AG04449 (cell line): ENCODE measurements around a stretch of chr1.

DNA sequence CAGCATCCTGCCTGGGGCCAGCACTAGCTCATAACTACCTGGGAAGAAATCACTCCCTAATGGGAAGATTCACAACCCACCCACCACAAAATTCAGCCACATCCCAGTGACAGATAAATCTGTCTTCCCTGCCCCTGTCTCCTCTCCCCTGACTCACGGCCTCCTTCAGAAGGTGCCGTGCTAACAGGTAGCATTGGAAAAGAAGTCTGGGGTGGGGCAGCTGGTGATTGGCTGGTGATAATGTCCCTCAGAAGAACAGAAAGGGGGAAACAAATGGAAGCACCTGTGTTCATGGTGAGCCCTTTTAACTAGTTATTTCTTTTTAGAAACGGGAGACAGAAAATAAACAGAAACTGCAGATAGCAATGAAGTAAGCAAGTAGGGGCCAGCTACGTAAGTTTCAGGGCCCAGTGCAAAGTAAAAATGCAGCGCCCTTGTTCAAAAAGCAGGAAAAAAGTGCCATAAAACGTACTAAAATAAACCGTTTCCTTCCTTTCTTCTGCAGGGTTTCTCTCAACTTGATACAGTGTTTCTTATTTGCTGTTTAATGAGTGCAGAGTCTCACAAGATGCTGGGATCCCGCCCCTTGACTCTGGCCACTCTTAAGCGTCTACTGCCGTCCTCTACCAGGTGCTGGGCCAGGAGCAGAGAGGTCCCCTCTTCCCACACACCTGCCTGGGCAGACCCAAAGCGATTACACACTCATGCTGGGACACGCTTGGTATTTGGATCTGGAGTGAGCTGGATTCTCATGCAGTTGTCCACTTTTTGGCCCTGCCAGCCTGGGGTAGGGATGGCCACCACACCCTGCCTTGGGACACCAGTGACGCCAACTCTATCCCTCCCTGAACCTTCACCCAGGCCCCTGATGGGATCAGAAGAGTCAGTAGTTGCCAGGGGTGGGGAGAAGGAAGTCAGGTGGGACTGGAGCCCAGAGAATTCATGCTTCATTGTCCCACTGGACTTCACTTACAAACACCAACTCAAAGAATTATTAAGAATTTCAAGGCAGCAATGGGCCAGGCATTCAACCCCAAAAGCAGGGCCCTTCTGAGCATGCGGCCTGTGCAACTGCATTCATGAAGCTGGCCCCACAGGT is 28.8 kb downstream of the ITPKB start:
- RRBS: no CpG with 5 or more reads among the region's 14 CpGs

- RRBS: no CpG with 5 or more reads among the region's 8 CpGs
These were observed 55.3 kb upstream of the PSEN2 start for GRCh38 chr1:226814999-226815661.

- RRBS: no CpG with 5 or more reads among the region's 11 CpGs
These were observed 4.7 kb downstream of the PSEN2 start for GRCh38 chr1:226875103-226875619.

DNA sequence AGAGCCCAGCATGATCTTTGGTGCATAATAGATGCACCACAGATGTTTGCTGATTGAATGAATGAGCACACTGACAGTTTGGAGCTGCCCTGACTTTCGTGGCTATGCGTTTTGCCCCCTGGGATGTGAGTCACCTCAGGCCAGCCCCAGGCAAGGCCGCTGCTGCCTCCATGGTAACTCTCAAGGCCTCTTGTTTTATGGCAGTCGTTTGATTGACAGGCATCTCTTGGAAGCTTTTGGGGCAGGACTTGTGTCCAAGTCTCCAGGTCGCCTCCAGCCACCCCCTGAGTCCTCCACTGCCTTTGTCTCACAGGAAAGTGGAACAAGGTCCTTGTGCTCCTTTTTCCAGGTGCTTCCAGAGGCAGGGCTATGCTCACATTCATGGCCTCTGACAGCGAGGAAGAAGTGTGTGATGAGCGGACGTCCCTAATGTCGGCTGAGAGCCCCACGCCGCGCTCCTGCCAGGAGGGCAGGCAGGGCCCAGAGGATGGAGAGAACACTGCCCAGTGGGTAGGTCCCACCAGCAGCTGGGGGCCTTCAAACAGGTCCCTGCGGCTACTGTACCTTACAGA is 11.2 kb downstream of the PSEN2 start:
- RRBS: no CpG with 5 or more reads among the region's 13 CpGs

DNA sequence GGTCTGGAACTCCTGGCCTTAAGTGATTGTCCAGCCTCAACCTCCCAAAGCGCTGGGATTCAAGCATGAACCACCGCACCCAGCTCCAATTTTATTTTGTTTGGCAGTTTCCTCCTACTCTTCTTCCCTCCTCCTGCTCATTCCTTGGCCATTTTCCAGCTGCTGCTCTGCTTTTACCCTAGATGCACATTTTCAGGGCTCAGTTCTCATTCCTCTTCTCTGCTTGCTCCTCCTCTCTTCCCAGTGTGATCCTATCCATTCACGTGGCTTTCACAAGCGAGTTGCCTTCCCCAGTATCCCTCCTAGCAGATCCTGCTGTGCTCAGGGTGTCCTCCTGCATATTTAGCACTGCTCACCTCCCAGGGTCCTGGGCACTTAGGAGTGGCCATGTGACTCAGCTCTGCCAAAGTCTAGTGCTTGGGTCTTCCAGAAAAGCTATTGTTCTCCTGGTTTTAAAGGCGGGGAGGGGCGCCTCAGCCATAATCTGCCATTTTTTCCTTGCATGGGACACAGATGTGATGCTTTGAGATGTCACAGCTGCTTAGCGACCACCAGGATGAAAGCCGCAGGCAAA is 33.7 kb downstream of the PSEN2 start:
- RRBS: no CpG with 5 or more reads among the region's 8 CpGs

DNA sequence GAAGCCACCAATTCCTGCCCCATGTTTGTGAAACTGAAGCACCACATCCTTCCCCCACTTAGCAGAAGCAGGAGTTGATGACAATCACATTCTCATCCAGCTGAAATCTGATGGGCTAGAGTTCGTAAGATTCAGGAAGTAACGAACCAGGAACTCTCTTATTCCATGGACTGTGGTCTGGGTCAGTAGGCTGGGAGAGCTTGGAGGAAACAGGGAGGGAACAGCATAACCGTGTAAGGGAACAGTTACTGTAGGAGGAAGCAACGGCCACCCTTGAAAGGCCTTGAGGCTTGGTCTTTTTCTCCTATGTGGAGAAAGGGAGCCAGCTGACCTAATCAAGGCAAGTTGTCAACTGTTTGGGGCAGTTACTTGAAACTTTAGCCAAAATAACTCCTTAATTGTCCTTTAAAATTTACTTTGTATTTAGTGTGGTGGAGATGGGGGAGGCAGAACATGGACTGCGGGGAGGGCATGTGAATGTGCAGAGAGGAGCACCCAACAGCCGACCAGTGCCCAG is 2.1 kb upstream of the COQ8A start:
- RRBS: no CpG with 5 or more reads among the region's 6 CpGs

DNA sequence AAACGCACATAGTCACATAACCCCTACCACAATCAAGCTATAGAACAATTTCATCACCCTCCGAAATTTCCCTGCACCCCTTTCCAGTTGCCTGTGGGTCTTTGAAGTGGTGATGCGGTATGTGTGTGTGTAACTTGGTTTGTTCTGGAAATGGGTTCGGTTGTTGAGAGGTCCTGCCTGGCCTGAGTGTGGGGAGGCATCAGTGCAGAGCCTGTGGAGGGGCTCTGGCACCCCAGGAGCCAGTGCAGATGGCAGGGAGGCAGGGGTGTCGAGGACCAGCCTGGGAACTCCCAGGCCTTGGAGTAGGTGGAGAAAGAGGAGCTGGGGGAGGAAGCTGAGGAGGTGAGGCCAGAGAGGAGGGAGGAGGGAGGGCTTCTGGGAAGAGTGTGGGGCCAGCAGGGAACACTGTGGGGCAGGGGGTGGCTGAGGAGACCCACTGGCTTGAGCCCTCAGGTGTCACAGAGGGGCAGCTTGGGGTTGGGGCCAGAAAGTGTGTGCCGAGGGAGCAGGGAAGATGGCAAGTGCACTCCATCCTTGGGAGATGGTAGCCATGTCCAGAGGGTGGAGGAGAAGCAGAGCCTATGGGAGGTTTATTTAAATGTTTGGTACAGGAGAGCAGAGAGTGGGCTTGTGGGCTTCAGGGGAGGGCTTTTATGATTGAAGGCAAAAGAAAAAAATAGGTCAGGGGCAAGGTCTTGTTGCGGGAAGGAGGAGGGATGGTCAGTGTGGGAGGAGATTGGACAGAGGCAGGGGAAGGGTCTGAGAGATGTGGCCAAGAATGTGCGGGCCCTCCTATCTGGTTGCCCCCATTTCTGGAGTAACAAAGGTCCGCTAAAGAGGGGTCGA is 3.9 kb downstream of the COQ8A start:
- RRBS: no CpG with 5 or more reads among the region's 10 CpGs

GRCh38 chr1:226965196-226965660 is 25.1 kb downstream of the COQ8A start:
- RRBS: no CpG with 5 or more reads among the region's 14 CpGs

DNA sequence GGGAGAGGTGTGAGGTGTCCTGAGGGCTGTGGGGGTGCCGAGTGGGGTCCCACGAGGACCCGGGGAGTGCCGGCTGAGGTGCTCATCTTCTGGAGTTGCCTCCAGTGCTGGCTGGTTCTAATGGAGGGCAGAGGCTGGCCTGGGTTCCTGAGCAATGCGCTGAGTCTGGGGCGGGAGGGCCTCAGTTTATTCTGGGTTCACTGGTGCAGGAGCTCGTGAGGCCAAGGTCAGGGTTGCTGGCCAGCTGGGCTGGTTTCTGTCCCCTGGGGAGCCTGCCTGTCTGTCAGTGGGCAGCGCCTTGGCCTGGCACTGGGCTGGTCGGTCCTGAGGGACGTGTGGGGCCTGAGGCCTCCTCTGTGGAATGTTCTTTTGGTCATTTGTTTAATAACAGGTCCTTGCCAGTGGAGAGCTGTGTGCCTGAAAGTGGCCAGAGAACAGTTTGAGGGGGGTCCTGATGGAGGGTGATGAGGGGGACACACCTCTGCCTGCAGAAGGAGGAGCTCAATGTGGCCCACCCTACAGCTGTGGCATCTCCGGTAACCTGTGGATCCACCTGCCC is 34.4 kb downstream of the COQ8A start:
- RRBS: 80% methylated on average over 3 of the region's 11 CpGs

GRCh38 chr1:227220603-227221134 is 97.6 kb downstream of the CDC42BPA start:
- RRBS: no CpG with 5 or more reads among the region's 2 CpGs

GRCh38 chr1:228083850-228084194 is 1.3 kb downstream of the ARF1 start:
- RRBS: no CpG with 5 or more reads among the region's 16 CpGs

GRCh38 chr1:228141544-228142088 is 1.5 kb downstream of the GUK1 start:
- RRBS: no CpG with 5 or more reads among the region's 17 CpGs

DNA sequence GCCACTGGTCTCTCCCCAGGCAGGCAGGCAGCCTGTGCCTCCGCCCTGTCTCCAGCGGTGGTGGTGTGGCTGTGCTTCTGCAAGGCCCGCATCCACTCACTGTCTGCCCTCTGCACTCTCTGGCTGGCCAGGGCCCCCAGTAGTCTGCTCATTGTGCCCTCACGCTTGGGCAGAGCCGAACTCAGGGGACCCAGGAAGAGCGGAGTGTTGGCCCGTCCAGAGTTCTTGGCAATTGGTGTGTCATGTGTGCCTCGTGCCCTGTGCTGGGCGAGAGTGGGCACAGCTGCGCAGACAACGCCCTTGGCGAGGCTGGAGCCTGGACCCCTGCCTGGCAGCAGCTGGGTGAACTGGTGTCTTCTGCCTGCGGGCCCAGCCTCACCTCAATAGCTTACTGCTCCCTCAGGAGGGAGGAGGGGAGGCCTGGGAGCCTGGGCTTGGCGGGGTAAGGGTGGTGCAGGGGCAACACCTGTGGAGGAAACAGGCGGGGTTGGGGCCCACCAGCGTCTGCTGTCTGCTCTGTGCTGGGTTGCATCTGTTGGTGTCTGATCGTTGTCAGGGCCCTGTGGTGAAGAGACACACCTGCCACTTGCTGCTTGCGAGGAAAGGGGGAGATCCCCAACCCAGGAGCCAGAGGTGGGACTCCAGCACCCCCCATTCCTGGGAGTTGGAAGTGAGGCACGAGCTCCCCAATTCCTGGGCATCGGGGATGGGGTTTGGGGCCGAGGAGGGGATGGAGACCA is 2.2 kb downstream of the GUK1 start:
- RRBS: no CpG with 5 or more reads among the region's 21 CpGs

- RRBS: no CpG with 5 or more reads among the region's 7 CpGs
These were observed 1.9 kb downstream of the GJC2 start for GRCh38 chr1:228151587-228152121.

DNA sequence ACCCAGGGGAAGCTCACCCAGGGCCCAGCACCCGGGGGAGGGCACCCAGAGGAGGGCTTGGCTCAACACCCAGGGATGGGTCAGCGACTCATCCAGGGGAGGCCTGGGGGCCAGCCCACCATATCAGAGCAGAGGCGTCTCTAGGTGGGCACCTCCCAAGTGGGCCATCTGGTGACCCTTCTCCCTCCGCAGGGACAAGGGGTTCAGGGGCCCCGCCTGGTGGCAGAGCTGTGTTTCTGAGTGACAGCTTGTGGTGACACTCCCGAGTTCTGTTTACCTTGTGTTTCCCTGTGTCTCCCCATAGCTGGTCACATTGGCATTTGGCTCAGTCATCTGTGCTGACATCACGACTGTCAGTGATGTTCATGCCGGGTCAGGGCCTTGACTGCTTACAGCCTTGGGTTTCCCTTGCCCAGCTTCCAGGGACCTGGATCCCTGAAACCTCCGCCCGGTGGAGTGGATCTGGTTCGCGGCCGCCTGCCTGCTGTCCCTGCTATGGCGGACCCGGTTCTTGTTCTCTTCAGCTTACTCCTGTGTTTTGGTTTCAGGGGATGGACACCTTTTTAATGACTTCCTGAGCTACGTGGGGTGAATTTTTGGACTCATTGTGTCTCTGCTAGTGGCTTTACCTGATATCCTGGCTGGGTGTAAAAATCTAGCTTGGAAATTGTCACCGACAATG is 906 bp downstream of the IBA57 start:
- RRBS: 61% methylated on average over 8 of the region's 17 CpGs

DNA sequence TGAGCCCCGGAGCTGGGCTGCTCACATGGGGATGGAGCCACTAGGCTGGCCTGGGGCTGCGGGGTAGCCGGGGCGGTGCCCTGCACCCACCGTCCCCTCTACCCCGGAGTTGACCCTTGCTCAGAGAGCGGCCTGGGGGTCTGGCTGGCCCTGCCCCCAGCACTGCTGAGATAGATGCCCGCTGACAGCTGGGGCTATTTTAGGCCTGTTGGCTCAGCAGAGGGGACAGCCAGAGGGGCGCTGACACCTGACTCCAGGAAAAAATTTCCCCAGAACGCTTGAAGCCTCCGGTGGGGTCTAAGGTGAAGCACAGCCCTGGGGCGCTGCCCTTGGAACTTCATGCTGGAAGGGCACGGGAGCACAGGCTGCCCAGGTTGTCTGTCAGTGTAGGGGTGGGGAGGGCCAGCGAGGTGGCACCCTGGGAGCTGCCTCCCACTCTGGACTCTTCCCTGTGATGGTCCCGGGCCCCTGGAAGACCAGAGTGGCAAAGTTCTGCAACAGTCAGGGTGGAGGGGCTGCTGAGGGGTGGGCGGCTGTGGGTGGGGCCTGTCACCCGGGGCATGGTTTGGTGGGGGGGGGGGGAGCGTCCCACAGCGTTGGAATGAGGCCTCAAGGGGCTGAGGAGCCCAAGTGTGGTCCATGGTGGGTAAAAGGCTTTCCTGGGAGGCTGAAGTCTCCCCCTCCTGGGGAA is 639 bp downstream of the OBSCN start:
- RRBS: 31% methylated on average over 6 of the region's 19 CpGs

- RRBS: no CpG with 5 or more reads among the region's 13 CpGs
These were observed 11.4 kb downstream of the OBSCN start for GRCh38 chr1:228219257-228219623.

DNA sequence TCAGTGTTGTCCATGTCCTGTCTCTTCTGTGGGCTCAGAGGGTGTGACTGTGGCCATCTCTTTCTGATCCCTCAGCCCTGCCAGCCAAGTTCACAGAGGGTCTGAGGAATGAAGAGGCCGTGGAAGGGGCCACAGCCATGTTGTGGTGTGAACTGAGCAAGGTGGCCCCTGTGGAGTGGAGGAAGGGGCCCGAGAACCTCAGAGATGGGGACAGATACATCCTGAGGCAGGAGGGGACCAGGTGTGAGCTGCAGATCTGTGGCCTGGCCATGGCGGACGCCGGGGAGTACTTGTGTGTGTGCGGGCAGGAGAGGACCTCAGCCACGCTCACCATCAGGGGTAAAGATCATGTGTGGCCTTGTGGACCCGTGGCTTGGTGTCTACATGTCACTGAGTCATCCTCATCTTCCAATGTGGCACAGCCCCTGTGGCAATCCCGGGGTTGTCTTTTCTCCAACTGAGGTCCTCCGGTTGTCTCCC is 84.0 kb downstream of the OBSCN start:
- RRBS: 77% methylated on average over 1 of the region's 10 CpGs

DNA sequence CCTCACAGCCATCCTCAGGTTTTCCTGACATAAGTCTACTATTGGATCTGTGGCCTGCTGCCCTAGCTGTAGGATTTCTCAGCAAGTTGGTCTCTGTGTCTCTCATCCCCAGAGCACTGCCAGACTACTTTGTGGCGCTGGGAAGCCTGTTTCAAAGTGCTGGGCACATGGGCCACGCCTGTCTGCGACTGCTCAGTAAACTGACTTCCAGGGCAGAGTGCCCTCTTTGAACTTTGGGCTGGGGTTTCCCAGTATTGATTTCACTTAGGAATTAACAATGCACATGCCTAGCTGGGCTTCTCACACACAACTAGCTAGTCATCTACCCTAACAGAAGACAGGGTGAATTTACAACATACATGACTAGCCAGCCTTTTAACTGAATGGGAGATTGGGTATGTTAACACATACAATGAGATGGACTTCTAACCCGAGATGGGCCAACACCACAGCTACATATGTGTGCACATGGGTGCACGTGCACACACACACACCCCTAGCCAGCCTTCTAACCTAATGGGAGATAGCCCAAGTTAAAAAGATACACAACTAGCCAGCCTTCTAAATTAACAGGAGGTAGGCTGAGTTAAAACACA is 1.7 kb downstream of the H3-4 start:
- RRBS: no CpG with 5 or more reads among the region's 5 CpGs

DNA sequence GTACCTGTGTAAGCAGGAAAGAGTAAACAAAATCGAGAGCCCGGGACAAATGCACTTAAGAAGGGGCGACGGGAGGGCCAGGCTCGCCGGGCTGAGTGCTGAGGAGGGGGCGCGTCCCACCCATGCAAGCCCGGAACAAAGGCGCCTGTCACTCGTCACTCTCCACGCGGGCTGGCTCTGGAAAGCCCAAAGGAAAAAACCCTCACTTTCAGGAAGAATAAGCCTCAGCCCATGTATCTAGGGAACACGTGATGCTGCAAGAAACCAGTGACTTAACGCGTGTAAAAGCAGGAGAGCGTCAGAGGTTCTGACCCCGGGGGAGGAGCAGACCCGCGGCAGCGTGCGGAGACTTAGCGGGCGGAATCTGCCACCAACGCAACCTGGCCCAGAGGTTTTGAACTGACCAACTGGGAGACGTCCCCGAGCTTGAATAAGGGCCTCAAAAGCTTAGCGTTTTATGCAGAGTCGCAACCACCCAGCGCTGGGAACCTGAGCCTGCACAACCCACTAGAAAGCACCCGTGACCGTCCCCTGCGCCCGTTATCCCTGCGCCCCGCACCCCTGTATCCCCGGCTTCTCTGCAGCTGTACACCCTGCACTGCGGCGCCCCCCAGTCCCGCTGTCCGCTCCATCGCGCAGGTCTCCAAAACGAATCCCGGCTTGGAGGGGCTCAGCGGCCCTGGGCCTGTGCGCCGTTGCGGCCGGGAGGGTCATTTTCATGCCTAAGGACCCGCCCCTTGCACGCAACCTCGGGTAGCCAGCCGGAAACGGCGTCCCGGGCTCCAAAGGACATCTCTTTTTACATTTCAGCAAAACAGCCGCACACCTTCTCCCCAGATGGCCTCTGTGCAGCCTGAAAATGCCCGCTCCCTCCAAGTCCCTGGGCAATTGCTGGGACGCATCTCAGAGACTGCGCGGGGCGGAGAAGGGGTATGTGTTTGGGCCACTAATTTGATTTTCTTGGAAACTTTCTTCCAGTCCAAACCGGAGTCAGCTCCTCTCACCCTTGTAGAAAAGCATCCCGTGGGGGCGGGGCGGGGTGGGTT is 11.7 kb downstream of the H2AC25 start:
- RRBS: 7% methylated on average over 24 of the region's 67 CpGs